Measurements from ENCODE around the genes CRYGA and UNC80.

GRCh38 chr2:208163422-208163652, at the start of gene CRYGA:
Gene CRYGA, minus strand, starts transcription at chr2:208163589.
- RRBS, result no CpG with 5 or more reads among the region's 2 CpGs

- RRBS, result no CpG with 5 or more reads among the region's 2 CpGs
Observed at GRCh38 chr2:208305717-208306491, 39.8 kb downstream of the PIKFYVE start.

- RRBS, result no CpG with 5 or more reads among the region's 2 CpGs
Observed at GRCh38 chr2:208352999-208353527, 53.5 kb upstream of the PTH2R start.

DNA sequence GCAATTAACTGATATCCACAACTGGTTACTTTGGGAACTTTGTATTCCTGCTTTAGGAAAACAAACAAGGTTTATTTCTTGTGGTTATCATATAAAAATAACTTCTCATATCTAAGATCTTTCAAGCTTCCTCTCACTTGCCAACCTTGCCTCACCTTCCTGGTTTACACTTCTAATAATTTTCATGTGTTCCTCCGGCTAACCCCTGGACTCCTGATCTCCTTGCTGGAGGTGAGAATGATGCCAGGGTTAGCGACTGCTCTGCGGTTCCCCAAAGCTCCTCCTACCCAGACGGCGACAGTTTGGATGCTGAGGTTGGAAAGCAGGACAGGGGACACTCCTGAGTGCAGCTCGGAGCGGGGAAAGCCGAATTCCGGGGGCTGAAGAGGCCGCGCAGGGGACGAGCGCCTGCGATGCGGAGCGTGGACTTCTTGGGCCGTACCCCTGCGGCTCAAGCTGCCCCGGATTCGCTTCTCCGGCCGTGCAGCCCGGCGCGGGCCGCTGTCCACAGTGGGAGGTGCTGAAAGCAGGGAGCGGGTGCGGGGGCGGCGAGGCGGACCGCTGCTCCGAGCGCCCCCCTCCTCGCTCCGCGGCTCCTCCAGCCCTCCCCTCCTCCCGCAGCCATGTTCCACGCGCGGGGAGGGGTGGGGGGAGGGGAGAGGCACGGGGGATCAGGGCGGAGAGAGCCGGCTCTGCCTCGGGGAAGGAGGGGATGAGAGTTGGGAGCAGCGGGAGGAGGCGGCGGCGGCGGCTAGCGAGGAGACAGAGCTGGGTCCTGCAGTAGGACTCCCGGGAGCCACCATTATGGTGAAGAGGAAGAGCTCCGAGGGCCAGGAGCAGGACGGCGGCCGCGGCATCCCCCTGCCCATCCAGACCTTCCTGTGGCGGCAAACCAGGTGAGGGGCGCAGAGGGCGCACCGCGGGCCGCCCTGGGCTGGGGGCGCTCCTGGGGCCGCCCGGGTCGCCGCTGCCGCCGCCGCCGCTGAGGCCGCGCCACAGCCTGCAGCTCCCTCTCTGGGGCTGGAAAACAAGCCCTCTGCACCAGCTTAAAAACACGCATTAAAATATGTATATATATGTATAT, at the start of gene UNC80:
UNC80 (plus strand) TSS at position 564 of the 1,084 bp plus-strand sequence.
- RRBS, result 2% methylated on average over 11 of the region's 75 CpGs

- RRBS, result no CpG with 5 or more reads among the region's 2 CpGs
Observed at GRCh38 chr2:210004850-210005319, 2.4 kb downstream of the RPE start.

- RRBS, result no CpG with 5 or more reads among the region's 6 CpGs
Observed at GRCh38 chr2:210032123-210033350, 30.1 kb downstream of the RPE start.

DNA sequence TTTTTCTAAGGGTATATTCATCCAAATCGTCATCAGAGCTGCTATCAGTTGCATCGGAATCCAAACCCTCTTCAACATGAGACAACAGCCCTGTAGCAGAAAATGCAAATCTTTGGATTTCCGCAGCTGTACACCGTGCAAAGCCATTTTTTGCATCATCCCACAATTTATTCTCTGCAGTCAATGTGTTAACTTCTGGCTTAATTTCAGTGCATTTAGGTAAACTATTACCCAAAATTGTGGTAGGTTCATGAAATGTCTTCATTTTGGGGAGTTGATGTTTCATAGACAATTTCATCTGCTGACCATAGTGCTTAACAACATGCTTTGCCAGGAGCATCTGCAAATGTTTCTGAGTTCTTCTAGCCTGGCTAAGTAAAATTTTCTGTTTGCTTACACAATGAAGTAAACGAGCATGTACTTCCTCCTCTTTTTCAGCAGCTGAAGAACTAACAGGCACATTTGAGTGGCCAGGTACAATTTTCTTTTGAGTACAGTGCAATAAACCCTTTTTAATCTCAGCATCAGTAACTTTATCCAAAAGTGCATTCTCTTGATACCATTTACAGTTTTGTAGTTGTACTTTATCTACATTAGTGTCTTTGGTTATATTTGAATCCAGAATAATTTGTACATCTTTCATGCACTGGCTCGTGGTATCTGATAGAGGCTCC, 17.6 kb downstream of the KANSL1L start:
- RRBS, result no CpG with 5 or more reads among the region's 6 CpGs

DNA sequence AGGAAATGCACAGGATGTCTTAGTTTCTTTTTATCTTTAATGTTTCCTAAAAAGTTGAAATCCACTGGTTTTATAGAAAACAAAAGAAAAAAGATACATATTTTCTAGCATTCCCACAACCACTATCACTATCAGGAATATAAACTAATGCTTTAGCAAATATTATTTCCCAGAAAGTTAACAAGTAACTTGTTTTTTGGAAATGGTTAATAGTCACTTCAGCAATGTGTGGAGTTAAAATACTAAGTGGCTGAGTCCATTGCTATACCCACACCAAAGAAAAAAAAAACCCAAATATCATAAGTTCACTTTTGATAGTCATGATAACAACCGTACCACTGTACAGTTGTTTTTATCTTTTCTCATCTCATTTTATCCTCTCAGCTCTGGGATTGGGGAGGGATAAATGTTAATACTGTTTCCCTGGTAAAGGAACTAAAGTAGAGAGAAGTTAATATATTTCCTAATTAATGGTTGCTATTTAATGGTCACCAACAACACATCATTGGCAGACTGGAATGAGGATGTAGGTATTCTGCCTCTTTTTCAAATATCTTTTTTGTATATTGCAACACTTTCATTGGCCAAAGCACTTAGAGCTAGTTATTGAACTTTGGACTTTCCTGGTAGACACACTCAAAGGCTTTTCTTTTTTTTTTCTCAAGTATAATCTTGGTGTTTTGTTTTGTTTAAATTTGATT, 18.3 kb upstream of the KANSL1L start:
- RRBS, result no CpG with 5 or more reads among the region's 1 CpG

DNA sequence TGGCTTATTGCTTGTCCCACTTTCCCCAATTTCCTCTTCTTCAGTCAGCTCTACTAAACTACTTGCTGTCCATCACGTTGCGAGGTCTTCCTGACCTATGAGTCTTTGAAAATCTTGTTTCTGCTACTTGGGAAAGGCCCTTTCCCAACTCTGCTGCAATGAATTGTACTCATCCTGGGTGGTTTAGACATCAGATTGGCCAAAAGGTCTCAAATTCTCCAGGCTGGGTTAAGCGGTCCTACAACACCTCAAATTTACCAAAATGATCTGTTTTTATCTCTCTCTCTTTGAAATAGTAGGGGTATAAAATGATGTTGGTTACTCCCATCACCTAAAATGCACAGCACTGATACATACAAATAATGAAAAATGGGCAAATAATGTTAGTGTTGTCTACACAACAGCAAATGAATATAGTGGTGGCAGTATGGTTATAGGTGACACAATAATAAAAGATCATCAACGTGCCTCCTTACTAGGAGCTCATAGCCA, 17.8 kb downstream of the ACADL start:
- RRBS, result no CpG with 5 or more reads among the region's 4 CpGs

DNA sequence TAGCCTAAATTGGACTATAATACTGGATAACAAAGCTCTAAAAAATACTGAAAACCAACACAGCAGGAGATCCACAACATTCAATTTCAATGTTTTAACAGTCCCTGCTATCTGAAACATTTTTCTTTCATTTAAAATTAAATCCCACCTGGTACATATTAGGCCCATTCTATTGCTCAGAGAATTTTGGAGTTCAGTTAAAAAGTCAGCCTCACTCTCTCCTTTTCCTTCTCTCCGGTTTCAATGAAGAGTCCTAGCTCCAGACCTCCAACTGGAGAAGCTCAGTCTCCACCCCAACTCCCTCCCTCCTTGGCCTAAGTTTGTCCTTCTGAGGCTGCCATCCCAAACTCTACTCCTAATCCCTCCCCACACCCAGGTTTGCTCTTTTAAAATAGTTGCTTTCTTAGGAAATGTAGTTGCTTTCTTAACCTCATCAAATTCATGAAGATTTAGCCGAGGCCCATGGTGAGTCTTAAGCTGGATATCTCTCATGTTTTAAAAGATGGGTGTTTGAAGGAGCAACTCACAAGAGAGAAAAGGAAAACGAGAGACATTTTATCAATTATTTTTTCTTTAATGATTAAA, 835 bp upstream of the LANCL1 start:
- RRBS, result no CpG with 5 or more reads among the region's 3 CpGs

DNA sequence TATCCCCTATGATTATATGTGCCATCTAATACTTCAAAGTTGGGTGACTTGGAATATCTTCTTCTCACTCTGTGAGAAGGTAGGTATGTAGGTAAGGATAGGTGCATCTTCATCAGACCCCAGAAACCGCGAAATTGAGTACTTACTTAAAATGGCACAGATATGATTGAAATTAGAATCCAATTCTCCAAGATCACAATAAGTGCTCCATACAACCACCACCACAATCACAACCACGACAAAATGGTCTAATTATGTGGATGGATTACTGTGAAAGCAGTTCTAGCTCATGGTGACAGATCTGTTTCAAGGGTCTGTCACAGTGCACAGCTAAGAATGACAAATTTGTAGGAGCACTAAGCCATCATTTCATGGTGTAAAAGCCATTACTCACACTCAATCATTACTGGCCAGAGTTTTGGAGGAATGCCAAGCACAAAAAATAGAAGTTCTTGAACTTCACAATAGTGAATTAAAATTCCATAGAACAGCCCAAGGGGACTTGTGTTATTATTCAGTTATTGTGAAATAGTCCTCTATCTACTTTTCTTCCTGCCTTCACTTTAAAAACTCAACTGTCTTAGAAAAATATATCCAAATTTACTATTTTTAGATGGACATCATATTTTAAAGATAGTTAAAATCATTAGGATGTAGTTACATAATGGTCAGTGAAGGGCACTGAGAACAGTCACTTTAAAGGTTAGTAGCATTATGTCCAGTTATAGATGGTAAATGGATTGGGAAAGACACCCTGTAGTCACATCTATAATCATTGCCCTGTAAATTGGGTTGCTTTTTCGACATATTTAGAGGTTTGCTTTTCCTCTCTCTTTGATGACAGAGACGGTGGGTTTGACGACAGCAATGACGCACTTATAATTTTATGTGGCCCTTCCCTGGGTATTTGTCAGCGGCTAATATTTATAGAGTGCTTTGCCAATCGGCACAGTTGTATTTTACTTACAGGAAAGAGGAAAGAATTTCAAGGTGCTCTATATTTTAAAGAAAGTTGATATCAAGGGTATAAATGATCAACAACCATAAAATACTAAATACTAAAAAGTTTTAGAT, 2.5 kb downstream of the CPS1 start:
- RRBS, result no CpG with 5 or more reads among the region's 9 CpGs

DNA sequence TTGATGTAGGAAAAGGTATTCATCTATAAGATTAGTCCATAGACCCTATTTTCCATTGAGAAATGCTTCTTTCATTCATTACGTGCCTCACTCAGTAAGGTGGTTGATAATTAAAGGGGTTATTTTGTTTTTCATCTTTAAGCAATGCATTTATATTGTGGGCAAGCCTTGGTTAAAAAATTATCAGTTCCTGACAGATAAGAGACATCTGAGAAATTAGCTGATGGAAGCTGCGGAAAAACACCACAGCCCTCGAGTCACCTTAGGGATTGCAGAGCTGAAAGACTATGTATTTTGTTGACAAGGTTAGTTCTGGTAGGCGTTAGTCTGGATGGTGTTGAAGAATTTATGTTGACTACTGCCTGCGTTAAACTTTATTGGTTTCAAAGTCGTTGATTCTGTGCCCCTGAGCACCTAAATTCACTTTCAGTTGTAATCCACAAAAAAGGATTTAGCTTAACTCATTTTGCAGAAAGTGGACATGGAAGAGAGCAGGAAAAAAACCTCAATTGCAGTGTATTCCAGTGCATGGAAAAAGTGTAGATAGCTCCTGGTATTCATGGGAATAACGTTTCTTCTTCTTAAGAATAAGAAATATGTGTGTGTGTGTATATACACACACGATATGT, 18.6 kb downstream of the CPS1 start:
- RRBS, result no CpG with 5 or more reads among the region's 8 CpGs

- RRBS, result 1% methylated on average over 29 of the region's 51 CpGs
Observed at GRCh38 chr2:212538118-212538719, 383 bp downstream of the ERBB4 start.

DNA sequence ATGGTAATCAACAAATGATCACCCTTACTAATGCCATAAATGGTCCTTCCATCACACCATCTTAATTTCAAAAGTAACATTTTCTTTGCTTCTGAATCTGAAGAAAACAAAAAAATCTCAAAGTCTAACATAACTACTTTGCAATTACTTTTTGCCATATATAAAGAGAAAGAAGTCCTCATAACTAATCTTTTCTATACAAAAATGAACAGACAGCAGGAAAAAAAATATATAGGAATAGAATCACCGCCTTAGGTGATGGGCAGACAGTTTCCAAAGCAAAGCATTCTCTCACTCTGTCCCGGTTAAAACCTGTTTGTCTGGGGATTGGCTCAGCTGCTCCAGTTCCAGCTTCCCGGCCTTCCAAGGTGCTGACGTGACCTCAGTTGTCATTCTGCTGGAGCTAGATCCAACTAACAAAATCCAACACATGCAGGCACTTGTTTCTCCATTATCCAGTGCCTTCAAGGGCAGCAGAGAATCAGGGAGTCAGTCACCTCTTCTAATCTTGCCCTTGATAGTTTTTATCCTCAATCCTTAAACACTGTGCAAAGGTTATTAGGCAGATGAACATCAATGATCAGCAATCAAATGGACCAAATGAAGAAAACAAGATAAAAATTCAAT, 52.9 kb downstream of the IKZF2 start:
- RRBS, result 100% methylated on average over 1 of the region's 4 CpGs

DNA sequence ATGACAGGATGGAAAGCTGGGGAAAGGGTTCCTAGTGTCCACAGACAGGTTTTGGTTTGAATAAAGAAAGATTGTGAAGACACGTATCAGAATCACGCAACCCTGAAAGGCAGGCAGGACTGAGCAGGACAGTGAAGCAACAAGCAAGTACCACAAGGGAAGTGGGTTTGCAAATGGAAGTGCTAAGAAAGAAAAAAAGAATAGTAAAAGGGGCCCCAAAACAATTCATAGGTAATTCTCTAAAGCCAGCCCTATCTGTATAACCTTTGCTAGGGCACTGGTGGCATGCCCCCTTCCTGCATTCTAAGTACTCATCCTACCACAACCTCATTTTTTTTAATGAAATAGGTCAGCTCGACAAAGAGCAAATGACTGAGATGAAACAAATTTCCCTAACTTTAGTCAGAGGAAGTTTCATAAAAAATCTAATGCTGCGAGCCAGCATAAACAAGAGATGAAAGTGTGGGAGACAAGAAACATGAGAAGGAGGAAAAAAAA, 32.3 kb downstream of the IKZF2 start:
- RRBS, result no CpG with 5 or more reads among the region's 4 CpGs

GRCh38 chr2:214683467-214683951, 126.0 kb downstream of the BARD1 start:
- RRBS, result no CpG with 5 or more reads among the region's 12 CpGs

DNA sequence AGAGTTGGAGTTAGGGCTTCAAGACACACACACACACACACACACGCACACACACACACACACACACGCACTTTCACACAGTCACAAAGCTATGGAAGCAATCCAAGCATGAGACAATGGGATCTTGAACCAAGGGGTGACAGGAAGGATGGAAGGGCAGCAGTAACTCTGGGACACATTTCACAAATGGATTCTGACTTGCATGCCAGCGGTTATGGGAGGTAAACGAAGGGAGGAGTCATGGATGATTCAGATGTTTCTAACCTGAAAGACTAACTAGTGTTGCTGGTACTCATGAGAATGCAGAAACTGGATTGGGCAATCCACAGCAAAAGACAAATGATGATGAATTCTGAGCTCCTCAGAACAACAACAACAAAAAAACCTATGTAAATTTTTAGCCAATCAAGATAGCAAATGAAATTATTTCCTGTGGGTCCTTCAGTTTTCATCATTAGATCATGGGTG, 32.8 kb downstream of the ABCA12 start:
- RRBS, result no CpG with 5 or more reads among the region's 4 CpGs

DNA sequence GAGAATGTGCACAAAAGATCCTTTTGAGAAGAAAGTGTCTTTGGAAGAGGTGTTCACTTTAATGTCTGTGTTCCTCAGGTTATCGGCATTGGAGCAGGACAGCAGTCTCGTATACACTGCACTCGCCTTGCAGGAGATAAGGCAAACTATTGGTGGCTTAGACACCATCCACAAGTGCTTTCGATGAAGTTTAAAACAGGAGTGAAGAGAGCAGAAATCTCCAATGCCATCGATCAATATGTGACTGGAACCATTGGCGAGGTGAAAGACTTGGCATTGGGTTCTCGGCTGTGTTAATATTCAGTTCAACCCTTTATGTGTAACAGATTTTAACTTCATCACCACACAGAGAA, 34.8 kb downstream of the ATIC start:
- RRBS, result no CpG with 5 or more reads among the region's 7 CpGs

GRCh38 chr2:215419167-215419462, 16.8 kb downstream of the FN1 start:
- RRBS, result no CpG with 5 or more reads among the region's 3 CpGs